Vein endothelial cell (primary cell): ENCODE measurements around the gene DEFB131B.

GRCh38 chr11:71432701-71433459, 15.3 kb downstream of the DHCR7 start:
- CAGE, long polyA plus RNA = no peak

DNA sequence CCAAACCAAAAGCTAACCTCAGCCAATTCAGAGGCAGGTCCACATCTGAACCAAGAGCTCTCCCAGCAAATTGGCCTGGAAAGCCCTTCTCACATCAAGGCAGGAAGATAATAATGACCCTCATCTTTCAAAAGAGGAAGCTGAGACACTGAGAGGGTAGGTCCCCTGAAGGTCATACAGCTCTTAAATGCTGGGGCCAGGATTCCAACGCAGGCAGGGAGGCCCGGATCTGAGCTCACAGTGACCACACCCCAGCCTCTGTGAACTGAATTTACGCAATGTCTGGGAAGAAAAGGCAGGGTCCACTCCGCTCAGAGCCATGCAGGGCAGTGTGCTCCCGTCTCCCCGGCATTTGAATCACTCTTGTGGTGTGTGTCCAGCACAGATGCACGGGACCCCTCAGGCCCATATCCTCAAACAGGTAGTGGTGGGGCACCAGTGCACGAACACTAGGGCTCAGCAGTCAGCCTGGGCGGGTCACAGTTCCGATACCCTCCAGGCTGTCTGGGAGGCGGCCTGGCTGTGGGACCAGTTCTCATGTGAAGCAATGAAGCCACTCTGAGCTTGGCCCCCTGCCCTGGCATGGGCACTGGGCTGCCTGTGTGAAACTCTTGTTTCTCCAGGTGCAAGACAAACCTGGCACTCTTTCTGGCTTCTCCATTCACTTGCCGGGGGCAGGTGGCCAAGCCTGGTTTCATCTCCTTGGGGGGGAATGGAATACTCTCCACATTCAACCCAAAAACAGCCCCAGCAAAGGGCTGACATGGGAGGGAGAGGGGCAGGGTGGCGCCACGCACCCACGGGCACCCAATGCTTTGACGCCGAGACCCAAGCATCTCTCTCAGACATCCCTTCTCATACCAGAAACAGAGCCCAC, 14.5 kb downstream of the DHCR7 start:
- CAGE, long polyA plus RNA = no peak

- CAGE, long polyA plus RNA = no peak
Observed at GRCh38 chr11:71453332-71453859, 393 bp downstream of the NADSYN1 start.

DNA sequence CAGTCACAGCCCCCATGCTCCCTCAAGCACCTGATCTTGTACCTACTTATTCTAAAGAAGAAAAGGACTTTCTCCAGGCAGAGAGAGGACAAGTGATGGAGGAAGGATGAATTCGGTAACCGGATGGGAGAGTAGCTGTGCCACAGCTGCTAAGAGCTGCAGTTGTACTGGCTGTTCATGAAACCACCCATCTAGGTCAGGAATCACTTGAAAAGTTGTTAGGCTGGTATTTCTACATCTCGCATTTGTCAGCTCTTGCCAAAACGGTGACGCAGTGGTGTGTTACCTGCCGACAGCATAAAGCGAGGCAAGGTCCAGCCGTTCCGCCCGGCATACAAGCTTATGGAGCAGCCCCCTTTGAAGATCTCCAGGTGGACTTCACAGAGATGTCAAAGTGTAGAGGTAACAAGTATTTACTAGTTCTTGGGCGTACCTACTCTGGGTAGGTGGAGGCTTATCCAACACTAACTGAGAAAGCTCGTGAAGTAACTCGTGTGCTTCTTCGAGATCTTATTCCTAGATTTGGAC, 87.3 kb upstream of the DEFB108B start:
- CAGE, long polyA plus RNA = no peak

- CAGE, long polyA plus RNA = no peak
Observed at GRCh38 chr11:71878386-71878645, at the start of gene DEFB131B. Gene DEFB131B (plus strand): TSS chr11:71878453.

DNA sequence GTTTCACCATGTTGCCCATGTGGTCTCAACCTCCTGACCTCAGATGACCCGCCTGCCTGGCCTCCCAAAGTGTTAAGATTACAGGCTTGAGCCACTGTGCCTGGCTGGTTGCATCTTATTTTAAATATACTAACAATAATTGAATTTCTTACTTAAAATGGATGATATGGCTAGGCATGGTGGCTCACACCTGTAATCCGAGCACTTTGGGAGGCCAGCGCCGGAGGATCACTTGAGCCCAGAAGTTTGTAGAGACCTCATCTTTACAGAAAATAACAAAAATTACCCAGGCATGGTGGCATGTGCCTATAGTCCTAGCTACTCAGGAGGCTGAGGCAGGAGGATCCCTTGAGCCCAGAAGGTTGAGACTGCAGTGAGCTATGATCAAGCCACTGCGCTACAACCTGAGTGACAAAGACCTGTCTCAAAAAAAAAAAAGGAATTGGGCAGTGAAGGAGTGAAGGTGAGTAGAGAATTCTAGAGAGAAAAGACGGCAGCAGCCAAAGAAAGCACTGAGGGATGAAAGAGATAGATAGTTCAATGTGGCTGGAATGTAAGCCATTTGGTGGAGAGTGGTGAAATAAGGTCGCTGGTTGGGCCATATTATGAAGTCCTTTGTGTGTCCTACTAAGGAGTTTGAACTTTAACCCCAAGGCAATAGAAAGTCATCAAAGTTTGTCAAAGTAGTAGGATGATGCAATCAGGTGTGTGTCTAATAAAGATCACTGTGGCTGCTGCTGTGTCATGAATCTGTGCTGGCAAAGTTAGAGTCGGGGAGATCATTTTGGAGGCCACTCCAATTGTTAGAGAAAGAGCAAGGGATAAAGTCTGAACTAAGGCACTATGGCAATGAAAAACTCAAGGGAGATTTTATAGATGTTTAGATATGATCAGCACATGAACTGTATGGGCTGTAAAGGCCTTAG, 18.5 kb downstream of the RNF121 start:
- CAGE, long polyA plus RNA = no peak

GRCh38 chr11:71993479-71993835, 5.3 kb upstream of the IL18BP start:
- CAGE, long polyA plus RNA = no peak

GRCh38 chr11:72016392-72016591, 17.6 kb downstream of the IL18BP start:
- CAGE, long polyA plus RNA = no peak

GRCh38 chr11:72037718-72038830, 39.4 kb downstream of the IL18BP start:
- CAGE, long polyA plus RNA = no peak

DNA sequence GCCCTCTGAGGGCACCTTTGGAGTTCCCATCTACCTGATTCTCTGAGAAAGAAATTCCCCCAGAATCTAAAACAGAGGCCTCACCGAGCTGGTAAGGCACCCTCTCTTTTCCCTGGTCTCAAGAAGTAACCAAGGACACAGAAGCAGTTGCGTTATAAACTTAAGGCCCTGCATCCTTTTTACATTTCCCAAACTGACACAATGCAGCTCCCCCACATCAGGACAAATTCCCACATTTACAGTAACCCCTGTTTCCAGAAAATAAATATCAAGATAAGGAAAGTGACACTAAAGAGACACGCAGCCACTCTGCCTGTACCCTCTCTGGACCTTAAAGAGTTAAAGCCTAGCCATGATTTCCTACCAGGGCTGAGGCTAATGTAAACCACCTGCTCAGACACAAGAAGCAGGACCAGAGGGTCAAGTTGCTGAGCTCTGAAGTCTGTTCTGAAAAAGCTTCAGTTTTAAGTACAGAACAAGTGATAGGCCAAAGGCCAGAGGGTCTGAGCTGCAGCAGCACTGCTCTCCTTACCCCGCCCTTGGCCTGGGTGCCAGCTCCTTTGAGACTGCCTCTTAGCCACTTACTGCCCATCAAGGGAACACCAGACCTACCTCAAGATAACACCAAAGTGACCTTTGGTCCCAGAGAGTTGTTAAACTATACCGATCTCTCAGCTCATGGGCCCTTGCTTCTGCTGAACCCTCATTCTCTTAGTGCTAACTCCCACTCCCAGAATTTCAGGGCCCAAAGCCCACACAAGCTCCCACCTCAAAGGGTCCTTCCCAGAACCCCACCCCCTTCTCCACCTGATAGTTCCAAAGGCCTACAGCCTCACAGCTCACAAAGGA, 40.3 kb downstream of the IL18BP start:
- CAGE, long polyA plus RNA = no peak

- CAGE, long polyA plus RNA = no peak
Observed at GRCh38 chr11:72040559-72041272, 39.6 kb downstream of the NUMA1 start.

DNA sequence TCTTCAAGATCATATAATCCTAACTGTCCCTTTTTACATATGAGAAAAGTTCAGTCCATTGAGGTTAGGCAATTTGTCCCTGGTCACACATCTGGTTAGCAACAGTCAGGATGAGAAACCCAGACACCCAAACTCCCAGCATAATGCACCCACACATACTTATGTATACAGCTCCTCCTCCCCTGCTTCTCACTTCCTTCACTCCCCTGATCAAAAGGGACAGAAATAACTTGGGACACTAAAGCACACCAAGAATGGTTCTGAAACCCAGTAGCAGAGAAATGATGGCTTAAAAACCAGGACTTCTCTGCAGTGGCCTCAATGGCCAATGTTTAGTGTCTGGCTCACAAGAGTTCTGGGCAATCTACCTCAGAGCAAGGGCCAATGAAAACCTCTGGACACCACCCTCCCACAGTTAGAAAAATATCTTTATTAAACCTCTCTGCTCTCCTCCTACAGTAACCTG, 11.1 kb downstream of the NUMA1 start:
- CAGE, long polyA plus RNA = no peak

DNA sequence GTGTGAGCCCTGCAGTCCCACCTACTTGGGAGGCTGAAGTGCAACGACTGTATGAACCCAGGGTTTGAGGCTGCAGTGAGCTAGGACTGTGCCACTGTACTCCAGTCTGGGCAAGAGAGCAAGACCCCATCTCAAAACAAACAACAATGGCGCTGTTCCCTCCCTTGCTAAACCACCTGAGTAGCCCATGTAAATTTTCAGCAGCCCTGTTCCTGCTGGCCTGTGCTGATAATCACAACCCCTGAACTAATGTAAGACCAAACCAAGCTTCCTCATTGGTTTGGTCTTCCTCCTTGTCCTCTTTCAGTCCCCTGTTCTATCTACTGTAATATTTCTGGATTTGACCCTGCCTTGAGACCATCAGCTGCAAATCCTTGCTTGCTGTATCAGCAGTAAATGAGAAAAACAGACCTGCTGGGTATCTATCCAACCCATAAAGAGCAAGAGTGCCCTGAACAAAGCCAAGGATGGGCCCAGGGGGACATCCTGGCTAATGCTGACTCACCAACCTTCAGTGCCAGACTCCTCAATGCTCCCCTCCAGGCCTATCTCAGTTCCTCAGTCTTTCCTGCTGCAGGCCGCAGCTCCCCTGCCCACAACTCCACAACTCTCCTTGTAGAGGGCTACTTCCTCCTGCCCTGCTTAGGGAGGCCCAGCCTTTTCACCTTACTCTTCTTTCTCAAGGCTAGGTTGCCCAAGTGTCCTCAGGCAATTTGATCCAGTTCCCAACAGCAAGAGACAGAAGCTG, 2.8 kb downstream of the LAMTOR1 start:
- CAGE, long polyA plus RNA = no peak

GRCh38 chr11:72174208-72174493, 17.8 kb upstream of the FOLR1 start:
- CAGE, long polyA plus RNA = no peak

GRCh38 chr11:72224434-72224543, 278 bp upstream of the INPPL1 start:
- CAGE, long polyA plus RNA = no peak

- CAGE, long polyA plus RNA = no peak
Observed at GRCh38 chr11:72225646-72226334, 1.2 kb downstream of the INPPL1 start.

- CAGE, long polyA plus RNA = no peak
Observed at GRCh38 chr11:72598363-72598791, 75.8 kb downstream of the PDE2A start.

GRCh38 chr11:72631492-72632269, 42.5 kb downstream of the PDE2A start:
- CAGE, long polyA plus RNA = no peak

DNA sequence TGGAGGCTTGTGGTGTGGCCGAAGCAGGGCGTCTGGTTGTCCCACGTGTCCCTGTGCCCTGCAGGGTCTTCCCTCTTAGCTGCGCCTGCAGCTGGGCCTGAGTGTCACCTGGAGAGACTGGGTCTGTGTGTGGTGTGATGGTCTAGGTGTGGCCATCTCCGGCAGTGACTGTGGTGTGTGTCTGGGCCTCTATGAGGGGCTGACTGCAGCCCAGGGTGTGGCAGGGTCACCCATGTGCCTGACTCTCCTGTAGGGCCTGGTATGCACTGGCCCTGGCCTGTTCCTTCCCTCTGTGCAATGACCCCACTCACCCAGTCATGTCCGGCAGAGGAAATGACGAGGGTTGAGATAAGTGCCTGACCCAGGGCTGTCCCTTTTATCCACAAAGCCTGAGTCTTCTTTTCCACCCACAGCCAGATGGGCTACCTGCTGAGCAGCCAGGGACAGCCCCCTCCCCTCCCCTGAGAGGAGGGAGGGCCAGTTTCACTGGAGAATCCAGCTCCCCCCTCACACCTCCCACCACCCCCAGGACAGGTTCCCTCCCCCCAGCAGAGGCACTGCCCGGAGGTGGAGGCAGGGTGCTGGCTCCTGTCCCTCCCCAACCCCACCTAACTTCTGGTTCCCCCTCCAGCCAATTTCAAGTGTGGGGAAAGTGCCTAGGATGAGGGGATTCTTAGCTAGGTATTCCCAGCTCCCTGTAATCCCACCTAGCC, 41.8 kb downstream of the PDE2A start:
- CAGE, long polyA plus RNA = no peak

DNA sequence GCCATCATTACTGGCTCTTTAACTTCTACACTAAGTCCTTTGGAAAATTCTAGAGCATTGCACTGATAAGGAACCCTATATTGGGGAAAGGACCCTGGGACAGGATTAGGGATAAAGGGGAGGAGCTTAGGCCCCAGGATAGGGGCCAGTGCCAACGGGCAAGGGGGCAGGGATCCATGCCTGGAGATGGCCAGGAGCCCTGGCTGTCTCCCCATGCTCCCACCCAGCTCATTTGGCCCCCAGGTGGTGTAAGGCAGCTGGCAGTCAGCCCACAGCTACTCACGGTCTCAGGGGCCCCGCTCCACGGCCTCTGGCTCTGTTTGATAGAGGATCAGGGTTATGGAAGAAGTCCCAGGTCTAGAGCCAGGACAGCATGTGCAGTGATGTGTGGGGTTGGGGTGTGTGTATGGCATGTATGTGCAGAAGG, 18.3 kb upstream of the PDE2A start:
- CAGE, long polyA plus RNA = no peak